Spleen (tissue), 7 donors: ENCODE measurements around a stretch of chr7.

GRCh38 chr7:112144109-112144639 is 62.0 kb downstream of the DOCK4 start:
- PRO-cap, 4 experiments: no peak in any of the 4 experiments
- RAMPAGE, long total RNA, 4 experiments: no peak in any of the 4 experiments

DNA sequence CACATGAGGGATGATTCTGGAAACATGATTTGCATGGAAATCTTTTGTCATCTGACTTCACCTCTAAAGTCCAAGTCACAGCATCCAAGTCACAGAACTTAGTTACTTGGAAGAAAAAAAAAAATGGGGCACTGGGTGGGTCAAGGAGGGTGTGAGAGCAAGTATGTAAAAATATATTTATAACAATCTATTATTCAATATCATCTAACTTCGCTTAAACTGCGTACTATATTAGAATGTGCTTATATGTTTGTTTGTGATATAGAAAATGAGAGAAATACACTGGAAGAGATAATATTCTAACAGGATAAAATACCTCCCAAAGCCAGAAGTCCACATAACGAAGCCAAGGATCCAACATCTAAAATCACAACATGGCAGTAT is 60.5 kb downstream of the DOCK4 start:
- PRO-cap, 4 experiments: peak in 1 of 4 experiments; most common plus-strand start position 118 of the sequence (in 1)
- RAMPAGE, long total RNA, 4 experiments: no peak in any of the 4 experiments

DNA sequence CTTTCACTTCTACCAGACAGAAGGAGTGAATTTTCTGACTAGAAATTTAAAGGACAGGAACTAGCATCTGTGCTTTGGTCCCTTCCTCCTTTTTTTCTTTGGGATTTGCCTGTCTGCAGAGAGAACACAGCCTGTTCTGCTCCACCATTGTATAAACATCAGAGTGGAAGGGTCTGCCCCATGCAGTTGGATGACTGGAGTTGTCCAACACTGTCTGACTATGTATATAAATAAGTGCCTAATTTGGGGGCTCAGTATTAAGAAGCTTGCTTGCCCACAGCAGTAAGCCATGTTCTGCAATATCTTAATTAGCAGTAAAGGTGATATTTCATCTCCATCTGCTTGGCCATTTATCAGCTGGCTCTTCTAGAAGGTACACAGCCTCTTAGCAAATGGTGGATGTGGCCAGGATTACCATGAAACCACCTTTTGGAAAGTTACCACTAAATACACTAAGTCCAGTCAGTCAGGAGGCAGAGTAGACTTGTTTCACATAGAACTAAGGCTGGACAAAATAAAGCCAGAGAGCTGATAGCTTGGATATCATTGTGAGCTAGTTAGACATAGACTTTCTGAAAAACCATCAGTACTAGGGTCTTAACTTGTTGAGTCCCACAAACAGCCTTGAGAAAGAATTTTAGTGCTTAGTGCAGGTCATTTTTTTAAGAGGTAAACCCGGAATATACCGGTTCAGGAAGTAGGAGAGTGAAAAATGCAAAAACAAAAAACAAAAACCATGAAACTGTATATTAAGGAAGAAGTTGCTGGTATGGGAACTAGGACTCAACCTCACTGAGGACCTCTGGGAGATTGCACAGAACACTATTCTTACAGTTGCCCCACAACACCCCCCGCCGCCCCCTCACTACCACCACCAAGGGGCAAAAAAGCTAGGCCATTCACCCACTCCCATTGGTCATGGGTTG is 100.7 kb upstream of the IFRD1 start:
- PRO-cap, 4 experiments: no peak in any of the 4 experiments
- RAMPAGE, long total RNA, 4 experiments: no peak in any of the 4 experiments

- PRO-cap, 4 experiments: no peak in any of the 4 experiments
- RAMPAGE, long total RNA, 4 experiments: no peak in any of the 4 experiments
These were observed 27.4 kb upstream of the IFRD1 start for GRCh38 chr7:112422601-112423438.

DNA sequence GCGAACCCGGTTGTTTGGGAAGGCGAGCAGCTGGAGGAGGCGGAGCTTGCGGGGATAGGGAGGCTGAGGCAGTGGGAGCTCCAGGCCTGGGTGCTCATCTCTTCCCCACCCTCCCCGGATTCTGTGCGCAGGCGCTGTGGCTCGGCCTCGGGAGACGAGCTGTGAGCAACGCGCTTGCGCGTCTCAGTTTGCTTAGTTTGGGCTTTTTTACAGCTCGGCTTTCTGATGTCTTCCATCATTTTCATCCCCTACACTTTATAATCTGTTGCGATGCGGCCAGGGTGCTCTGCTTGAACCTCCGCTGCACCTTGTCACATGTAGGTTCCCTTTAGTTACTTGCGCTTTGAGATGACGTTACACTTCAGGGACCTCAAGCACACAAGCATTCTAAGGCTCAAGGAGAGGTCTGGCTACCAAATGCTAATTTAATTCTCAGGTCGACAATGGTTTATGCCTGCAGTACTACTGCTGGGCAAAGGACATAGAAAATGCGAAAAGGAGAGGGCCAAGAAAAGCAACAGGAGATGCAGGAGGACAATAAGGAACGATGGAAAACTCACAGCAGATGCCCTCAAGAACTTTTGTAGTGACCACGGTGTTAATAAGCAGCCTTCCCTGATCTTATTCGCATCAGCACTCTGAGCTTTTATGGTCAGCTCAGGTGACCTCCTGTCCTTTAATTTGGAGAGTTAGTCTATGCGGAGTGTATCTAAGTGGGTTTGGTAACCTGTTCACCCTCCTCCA is 479 bp upstream of the BMT2 start:
- PRO-cap, 4 experiments: peak in 4 of 4 experiments; most common plus-strand start position 147 of the sequence (in 2); most common minus-strand start position 123 of the sequence (in 2)
- RAMPAGE, long total RNA, 4 experiments: no peak in any of the 4 experiments

GRCh38 chr7:112976984-112977537 is 37.4 kb upstream of the BMT2 start:
- PRO-cap, 4 experiments: no peak in any of the 4 experiments
- RAMPAGE, long total RNA, 4 experiments: no peak in any of the 4 experiments

GRCh38 chr7:113263527-113264203 is 145.3 kb upstream of the SMIM30 start:
- PRO-cap, 4 experiments: no peak in any of the 4 experiments
- RAMPAGE, long total RNA, 4 experiments: no peak in any of the 4 experiments

DNA sequence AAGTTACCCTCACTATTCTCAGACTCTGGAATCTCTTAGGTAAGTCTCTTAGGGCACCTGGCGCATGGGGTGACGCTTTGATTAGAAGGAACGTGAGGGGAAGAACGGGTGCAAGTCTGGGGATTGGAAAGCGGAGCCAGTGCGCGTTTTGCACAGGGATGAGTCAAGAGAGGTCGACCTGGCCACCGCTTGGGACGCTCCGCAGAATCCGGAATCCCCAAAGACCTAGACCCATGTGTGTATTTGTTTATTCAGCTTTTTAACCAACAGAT is 168.9 kb upstream of the PPP1R3A start:
- PRO-cap, 4 experiments: no peak in any of the 4 experiments
- RAMPAGE, long total RNA, 4 experiments: no peak in any of the 4 experiments

DNA sequence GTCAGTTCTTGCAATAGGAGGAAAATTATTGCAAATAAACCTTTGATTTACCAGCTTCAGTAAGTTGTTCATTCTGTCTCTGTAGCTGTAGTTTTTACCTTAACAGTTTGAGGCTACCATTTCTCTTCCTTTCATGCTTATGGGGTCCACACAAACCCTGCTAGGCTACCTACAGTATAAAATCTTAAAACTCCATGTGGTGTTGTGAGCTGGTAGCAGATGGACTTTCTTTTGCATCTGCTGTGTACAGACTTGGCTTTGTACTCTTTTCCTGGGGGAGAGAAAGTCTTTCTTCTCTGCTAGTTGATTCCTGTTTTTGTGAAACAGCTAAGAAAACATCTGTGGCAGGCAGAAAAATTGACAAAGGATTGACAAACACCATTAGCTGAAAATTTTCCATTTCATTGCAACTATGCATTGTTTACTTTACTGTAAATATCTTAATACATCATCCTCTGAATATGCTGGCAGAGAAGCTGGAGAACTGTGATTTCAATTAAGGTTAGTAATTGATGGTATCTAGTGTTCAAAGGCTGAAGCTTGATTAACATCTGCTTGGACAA is 492 bp upstream of the FOXP2 start:
- PRO-cap, 4 experiments: no peak in any of the 4 experiments
- RAMPAGE, long total RNA, 4 experiments: no peak in any of the 4 experiments

GRCh38 chr7:114661792-114662384 is 247.3 kb downstream of the FOXP2 start:
- PRO-cap, 4 experiments: no peak in any of the 4 experiments
- RAMPAGE, long total RNA, 4 experiments: no peak in any of the 4 experiments

DNA sequence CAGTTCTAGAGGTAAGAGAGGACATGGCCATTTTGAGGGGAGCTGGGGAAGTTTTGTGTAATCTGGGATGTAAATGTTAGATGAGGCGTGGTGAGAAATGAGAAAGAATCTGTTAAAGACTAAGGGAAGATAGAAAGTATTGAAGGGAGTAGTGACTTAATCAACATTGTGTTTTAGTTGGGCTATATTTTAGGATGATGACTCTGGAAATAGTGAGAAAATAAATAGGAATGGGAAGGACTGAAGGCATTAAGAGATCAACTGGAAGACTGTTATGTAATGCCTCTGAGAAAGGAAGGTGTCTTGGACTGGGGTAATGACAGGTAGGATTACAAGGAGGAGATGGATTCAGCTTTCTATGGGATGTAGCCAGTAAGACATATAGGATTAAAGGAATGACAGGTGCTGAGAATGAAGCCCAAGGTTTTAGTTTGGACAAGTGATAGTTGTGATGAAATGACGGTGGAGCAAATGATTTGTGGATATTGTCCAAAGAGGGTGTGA is 28.1 kb downstream of the MDFIC start:
- PRO-cap, 4 experiments: no peak in any of the 4 experiments
- RAMPAGE, long total RNA, 4 experiments: no peak in any of the 4 experiments

GRCh38 chr7:115117067-115117455 is 195.2 kb downstream of the MDFIC start:
- PRO-cap, 4 experiments: no peak in any of the 4 experiments
- RAMPAGE, long total RNA, 4 experiments: no peak in any of the 4 experiments

DNA sequence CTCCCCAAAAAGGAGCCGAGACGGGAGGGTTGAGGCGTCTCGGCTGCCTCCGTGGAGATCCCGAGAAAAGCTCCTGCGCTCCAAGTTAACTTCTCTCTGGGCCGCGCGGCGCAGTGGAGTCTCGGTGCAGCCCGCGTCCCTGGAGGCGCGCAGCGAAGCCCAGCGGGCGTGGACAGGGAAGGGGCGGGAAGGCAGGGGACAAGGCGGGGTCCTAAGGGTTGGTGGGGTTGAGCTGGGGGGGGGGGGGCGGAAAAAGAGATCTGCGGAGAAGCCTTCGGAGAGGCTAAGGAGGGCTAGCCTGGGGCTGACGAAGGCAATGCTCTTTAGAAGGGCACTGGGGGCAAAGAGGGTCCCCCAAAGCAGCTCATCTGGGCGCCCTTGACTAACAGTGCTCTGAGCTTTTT is 553.1 kb downstream of the TFEC start:
- PRO-cap, 4 experiments: no peak in any of the 4 experiments
- RAMPAGE, long total RNA, 4 experiments: no peak in any of the 4 experiments

- PRO-cap, 4 experiments: no peak in any of the 4 experiments
- RAMPAGE, long total RNA, 4 experiments: no peak in any of the 4 experiments
These were observed 2.4 kb downstream of the TES start for GRCh38 chr7:116212646-116213292.

- PRO-cap, 4 experiments: no peak in any of the 4 experiments
- RAMPAGE, long total RNA, 4 experiments: no peak in any of the 4 experiments
These were observed 16.1 kb downstream of the TES start for GRCh38 chr7:116226335-116226964.

GRCh38 chr7:116354494-116355770 is 144.6 kb downstream of the TES start:
- PRO-cap, 4 experiments: peak in 3 of 4 experiments; most common plus-strand start chr7:116355419 (in 2); most common minus-strand start chr7:116355238 (in 2)
- RAMPAGE, long total RNA, 4 experiments: no peak in any of the 4 experiments

DNA sequence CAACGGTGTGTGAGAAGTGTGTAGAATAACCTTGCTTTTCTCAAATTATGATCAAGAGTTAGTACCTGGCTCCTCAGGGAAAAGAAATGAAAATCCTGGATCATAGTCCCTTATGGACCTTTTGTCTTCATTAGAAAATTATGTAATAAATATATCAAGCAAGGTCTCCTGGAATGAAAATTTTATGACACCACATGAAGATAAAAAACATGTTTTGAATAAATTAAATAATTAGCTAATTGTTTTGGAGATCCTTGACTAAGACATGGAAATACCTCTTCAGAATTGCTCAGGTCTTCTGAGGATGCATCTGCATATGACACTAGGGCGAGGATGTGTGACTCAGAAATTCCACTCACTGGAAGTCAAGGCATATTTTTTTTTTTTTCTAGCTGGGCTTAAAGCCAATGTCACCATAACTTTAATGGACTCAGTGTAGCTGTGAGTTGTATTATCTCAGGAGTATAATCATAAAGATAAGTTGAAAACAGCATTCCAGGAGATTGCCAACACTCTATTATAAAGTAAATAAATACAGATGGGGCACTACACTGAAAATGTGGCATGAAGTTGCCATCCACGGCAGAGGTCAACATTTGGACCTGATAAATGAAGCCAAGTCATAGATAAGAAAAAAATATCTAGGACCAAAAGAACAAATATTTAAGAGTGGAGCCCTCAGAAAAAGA is 73.2 kb upstream of the CAV2 start:
- PRO-cap, 4 experiments: no peak in any of the 4 experiments
- RAMPAGE, long total RNA, 4 experiments: no peak in any of the 4 experiments

DNA sequence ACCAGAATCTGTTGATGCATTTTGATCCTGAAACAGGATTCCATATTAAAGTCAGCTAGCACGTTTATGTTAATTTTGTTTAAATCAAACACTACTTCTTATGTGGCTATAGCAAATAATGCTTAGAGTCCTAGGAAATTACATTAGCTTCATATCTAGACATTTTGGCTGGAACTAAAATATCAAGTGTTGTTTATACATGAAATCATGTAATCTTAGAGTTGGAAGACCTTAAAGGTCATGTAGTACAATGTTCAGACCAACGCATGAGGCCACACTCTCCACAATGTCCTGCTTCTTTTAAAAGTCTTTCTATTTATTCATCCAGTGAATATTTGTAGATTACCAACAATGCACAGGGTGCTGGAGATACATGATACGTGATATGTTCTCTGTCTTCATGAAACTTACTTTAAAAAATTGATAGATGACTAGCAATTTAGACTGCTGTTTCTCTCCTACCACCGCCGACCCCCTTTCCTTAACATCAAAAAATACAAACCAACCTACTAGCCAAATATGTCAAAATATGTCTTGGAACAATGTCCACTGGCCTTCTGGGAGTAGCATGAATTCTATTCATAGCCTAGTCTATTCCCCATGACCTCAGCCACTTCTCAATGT is 59.7 kb upstream of the CAV2 start:
- PRO-cap, 4 experiments: no peak in any of the 4 experiments
- RAMPAGE, long total RNA, 4 experiments: no peak in any of the 4 experiments

- PRO-cap, 4 experiments: no peak in any of the 4 experiments
- RAMPAGE, long total RNA, 4 experiments: no peak in any of the 4 experiments
These were observed 53.1 kb upstream of the CAV2 start for GRCh38 chr7:116446401-116446925.

DNA sequence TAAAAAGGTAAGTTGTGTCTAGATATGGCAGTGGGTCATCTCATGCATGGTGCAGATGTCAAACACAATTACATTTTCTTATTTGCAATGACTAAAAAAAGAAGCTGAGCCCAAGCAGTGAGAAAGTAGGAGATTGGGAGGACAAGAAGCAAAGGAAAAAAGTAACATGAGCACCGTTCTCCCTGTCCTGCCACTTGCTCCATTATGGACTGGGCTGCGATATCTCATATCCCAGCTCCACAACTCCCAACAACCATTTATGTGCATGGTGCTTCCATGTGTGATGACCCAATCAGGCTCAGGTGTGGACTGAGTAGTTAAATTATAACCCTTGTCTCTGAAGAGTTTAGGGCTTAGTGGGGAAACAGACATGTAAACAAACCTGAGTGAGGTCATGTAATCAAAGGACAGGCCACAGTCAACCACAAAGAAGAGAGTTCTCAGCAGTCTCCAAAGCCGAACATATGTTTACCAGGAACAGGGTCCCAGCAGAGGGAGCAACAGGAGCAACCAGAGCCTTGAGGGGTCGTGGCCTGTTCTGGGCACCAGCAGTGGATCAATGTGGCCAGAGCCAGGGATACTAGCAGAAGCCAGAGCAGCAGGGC is 11.3 kb downstream of the CAV1 start:
- PRO-cap, 4 experiments: no peak in any of the 4 experiments
- RAMPAGE, long total RNA, 4 experiments: no peak in any of the 4 experiments